Mesangial cell (primary cell): ENCODE results near the genes SGSM2 and OR1E1.

DNA sequence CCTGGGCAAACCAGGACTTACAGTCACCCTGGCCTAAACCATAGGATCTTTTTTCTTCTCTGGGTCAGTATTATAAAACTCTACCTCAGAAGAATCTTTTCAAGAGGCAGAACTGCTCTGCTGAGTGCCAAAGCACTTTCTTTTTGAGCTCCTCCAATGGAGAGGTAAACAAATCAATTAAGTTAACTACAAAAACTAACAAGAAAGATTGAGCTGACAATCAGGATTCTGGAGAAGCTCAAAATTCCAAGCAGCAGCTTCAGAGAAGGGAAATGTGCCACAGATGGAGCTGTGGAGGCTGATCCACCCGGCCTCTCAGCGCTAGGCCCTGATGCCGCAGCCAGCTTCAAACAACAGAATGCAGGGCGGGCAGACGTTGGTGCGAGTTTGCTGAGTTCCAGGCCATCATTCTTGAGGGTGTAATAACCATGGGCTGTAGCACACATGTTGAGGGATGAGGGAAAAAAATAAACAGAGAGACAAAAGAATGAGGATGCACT lies 90.4 kb downstream of the SMG6 start:
- RAMPAGE, long total RNA: no peak

GRCh38 chr17:2253787-2254481 lies 49.7 kb downstream of the SMG6 start:
- RAMPAGE, long total RNA: no peak

DNA sequence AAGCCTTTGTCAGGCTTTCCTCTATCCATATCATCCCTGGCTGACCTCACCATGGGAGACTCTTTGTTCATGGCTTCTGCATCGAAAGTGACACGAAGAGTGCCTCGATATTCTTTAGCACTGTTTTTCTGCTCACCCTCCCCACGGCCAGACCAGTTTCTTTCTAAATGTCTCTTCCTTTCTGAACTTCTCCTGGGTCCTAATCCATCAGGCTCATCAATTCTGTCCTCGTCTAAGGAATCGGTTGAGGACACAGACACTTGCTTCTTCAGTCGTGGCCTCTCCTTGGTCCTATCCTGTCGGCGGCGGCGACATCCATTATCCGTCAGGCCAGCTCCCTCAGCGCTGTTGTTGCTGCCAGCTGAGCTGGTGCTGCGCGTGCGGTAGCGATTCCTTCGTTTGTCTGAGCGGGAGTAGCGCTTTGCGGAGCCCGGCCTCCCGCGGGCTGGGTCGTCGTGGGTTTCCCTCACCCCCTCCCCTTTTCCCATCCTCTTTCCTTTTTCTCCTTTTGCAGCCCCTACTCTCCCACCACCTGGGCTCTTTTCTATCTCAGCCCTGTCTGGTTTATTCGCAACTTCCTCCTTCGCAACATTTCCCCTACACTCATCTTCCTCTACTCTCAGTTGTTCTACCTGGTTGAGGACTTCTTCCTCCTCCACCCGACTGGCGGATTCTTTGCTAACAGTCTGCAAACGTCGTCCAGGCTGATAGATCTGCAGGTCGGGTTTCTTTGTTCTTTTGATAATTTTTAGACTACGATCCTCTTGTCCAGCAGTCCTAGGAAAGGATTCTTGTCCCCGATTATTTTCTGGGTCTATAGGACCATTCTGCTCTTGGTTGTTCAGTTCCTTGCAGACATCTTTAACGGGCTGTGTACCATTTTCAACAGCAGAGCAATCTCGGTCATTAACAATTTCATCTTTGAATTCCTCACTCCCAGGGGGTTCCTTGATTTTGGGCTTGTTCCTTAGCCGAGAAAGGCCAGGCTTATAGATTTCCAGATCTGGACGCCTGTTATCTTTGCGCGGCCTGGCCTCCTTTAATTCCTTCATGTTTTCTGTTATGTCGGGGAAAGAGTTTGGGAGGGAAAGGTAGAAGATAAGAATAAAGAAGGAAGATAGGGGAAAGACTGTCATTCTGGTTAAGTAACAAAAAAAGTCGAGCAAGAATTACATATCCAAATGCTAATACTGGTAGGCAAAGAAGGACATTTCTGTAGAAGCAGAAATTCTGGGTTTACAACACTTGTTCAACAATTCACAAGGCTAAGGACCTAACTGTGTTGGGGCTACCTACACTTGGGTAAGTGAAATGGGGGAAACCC lies 3.5 kb downstream of the SMG6 start:
- RAMPAGE, long total RNA: no peak

GRCh38 chr17:2336809-2337847 lies at the start of gene SGSM2:
TSS of gene SGSM2 (plus strand) at chr17:2337501.
- RAMPAGE, long total RNA: no peak

GRCh38 chr17:2362722-2363145 lies 25.4 kb downstream of the SGSM2 start:
- RAMPAGE, long total RNA: no peak

- RAMPAGE, long total RNA: no peak
Observed at GRCh38 chr17:2386034-2386304, 14.9 kb downstream of the MNT start.

DNA sequence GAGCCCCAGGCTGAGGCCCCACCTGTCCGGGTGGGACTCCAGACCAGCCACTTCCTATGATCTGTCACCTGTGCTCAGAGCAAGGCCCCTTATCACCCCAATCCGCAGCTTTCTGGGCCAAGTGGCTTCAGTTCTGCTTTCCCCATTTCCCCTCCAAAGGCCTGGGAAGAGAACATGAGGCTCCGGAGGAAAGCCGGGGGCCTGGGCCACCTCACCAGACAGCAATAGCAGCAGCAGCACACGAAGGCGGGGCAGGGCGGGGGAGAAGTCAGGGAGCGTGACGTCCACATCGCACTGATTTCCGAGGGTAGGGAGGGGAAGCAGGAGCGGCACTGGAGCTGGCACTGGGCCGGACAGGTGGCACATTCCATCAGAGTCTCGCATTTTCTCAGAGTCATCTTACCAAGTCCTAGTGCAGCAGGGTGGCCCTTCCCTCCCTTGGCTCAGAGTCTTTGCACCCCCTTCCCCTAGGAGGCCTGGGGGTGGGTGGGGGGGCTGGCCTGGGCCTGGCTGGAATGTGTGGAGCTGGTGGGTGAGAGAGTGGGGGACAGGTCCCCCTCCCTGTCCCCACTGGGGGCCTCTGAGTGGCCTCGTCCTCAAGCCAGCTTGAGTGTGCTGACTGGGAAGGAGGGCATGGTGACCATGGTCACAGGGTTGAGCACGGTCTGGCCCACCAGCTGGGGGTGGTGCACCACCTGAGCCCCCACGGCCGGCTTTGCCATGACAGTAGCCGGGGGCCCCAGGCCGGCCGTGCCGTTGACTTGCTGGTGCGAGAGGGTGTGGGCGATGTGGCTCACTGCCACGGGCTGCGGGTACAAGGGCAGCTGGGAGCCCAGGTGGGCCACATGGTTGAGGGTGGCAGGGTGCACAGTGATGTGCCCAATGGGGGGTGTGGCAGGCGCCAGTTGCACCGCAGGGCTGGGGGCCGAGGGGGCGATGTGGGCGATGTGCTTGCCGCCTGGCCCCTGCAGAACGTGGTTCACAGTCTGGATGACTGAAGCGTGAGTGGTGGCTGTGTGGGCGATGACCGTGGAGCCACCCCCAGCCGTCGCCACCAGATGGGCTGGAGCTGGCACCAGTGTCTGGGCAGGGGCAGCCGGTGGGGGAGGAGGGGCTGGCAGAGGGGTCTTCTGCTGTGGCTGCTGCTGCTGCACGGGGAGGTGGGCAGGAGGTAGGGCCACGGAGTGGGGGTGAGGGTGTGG lies 14.2 kb downstream of the MNT start:
- RAMPAGE, long total RNA: no peak

GRCh38 chr17:2394687-2395801 lies 5.8 kb downstream of the MNT start:
- RAMPAGE, long total RNA: no peak

DNA sequence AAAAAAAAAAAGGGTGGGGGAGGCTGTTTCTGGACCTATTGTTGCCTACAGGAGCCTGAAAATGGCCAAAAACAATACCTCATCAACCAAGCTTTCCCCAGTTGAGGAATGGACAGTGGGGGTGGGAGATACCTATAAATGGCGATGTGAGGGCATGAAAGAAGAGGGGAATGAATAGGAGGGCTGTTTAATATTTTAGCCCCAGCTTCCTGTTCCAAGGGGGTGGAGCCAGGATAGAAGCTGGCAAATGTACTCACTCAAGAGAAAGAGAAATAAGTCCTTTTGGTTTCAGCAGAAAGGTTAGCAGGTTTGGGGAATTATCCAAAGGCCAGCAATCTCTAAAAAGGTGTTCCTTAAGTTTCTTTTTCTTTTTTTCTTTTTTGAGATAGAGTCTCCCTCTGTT lies 3.5 kb upstream of the MNT start:
- RAMPAGE, long total RNA: no peak

DNA sequence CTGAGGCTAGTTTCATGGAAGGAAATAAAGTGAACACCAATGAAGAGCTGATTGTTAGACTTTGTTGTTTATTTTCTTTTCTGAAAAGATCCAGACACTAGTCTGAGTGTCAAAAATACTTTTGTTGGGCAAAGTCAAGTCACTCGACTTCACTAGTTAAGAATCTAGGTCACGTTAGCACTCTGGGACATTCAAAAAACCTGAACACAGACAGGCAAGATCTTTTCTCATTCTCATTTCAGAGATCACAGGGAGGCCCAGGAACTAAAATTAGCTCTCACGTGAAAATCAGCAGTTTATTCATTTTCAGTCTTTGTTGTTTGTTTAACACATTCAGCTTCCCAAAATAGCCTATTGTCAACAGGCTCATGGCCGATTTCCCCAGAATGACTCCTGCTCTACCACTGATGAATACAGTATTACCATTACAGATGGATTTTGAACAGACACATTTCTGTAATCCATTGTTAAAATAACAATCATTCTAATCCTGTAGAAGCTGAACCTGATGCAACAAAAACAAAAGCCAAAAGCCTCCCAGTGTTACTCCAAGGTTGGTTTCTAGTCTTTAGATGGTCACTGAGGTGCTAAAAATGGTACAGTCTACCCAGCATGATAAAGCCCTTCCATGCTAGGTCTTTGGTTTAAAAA lies 20.6 kb downstream of the METTL16 start:
- RAMPAGE, long total RNA: no peak

DNA sequence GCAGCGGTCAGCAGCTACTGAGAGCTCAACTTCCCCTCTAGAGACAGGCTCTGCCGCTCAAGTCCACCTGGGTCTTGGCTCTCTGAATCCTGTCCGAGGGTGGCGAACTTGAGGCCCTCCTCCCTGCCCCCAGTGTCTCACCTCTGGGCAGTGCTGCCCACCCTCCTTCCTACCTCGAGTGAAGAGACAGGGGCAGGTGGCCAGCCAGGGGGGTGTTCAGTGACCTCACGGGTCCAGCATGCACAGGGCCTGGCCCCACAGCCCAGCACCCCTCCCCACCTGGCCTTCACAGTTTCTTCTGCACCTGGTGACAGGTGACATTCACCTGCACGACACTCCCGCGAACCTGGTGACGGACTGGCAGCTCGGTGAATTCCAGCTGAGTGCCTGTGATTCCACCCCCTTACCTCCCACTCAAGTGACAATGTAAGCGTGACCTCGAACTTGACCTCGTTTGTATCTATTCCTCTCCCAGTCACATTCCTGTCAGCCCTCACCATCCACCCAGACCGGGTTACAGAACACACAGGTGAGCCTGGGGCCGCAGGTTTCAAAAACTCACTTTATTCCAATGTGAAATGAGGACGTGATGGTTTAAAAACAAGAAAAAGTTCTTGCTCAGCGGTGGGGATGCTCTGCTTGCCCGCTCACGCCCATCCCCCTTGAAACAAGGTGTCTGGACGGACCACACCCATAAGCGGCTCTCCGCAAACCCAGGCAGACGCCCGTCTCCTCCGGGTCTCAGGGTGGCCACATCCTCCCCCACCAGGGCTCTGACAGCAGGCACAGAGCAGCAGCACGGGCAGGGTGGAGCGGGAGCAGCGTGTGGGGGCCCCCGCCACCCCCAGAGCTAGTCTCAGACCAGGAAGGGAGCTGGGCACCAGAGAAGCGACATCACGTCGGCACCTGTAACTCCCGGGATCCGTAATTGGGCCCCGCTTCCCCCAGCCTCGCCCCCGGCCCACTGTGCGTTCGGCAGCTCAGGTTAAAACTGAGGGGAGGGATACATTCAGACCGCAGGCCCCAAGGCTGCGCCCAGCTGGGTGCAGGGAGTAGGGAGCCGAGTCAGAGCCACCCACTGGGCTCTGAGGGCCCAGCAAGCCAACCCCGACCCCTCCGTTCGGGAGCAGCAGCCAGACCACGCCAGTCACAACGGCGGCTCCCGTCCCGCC lies 22.3 kb downstream of the CLUH start:
- RAMPAGE, long total RNA: no peak

- RAMPAGE, long total RNA: no peak
Observed at GRCh38 chr17:2704972-2705993, 6.3 kb downstream of the CLUH start.

DNA sequence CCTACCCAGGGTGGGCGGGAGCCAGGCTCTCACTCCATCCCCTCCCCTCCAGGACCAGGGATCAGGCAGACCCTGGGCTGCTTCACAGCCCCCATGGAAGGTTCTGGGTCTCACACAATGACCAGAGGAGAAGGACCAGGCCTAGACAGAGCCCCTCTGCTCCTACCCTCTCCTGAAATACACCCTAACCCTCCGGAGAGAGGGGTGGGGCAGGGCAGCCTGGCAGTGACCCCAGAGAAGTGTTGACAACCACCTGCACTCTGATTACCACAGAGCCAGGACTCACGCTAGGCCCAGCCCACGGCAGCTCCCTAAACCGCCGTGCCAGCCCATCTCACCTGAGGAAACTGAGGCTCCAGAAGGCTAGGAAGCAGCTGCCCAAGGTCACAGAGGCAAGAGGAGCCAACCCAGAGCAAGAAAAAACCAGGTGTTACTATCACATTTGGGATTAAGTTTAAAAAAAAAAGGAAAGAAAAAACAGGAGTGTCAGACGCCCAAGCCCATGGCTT lies 3.3 kb downstream of the CLUH start:
- RAMPAGE, long total RNA: no peak

- RAMPAGE, long total RNA: no peak
Observed at GRCh38 chr17:2798312-2798614, 2.0 kb downstream of the RAP1GAP2 start.

DNA sequence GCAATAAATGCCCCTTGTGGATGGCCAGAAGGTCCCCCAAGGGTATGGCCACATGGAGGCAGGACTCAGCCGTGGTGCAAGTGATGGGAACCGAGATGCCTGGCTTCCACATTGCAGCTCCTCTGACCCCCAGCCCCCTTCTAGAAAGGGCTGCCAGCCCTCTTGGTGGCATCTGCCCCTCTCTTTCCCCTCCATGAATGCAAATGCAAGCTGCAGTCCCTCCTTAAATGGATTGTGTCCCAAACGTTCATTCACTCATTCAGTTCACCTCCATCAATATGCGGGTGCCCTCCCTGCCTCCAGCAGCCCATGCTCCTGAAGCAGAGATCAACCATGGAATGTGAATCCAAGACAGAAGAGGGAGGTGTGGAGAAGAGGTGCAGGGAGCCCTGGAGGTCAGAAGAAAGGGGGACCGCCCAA lies 69.5 kb downstream of the RAP1GAP2 start:
- RAMPAGE, long total RNA: no peak

DNA sequence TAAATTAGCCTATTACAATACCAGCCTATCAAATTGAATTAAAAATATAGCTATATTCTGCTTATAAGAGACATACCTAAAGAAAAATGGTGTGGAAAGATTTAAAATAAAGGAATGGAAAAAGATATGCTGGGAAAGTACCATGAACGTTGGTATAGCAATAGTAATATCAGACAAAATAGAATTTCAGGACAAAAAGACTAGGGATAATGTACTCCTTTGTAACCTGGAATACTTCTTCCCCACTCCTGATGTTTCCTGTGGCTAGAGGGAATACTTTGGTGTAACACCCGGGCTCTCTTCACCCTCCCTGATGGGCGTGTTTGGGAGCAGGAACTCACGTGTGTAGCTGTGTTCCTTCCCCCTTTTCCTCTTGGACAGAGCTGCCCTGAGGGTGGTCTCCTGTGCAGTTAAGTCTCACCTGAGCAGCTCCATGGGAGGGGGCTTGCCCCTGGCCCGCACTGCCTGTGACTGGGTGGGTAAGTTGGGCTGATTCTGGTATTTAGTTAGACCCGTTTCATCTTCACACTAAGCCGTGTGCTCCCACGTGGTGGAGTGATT lies 88.0 kb downstream of the OR1D5 start:
- RAMPAGE, long total RNA: no peak

DNA sequence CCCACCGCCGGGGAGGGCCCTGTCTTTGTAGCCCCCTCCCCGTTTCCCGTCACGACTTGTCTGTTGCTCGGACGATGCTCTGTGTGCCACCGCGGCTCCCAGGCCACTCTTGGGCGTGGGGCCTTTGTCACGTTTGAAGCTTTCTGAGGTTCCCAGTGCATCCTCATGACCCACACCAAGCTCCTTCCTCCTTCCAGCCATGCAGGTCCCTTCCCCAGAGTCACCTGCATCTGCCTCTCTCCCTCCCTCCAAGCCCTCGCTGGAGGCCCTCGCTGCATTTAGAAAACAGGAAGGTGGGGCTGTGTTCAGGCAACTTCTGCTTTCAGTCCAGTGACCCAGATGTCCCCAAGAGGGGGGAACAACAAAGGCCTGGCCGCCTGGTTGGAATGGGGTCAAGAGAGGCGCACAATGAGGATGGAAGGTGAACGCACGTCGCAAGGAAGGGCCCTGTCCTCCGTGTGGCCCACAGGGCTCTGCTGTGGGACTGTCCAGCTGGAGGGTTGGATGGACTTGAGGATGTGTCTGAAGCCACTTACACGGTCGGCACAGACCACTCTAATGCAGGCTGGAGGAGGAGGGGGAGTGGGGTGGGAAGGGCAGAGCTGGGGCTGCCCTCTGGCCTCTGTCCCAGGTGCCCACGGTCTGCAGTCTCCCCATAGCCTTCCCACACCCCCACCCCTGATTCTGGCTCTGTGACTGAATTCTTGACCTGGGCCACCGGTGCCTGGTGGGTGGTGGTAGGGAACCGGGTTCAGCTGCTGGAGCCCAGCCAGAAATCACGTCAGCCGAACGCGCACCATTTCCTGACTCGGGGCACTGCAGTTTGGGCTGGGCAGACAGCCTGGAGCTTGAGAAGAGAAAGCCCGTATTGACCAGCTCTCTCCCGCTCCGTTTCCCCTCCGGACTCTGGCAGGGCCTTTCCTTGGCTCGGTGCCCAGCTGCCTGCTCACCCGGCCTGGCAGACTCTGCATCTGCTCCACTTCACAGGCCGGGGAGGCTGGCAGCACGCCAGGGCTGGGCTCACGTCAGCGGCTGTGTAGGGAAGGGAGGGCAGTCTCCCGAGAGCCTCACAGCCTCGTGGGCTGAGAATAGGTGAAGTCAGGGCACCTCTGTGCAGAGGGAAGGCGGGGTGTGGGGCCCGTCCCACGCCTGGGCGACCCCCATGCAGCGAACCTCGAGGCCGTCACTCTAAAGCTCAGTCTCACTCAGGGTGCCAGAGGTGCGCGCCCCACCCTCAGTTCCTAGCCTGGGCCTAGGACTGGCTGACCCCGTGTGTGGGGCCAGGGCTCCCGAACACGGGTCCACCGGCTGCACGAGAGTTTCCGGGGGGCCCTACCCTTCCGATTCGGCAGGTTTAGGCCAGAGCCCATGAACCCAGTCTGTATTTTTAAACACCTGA lies 59.5 kb downstream of the OR1D5 start:
- RAMPAGE, long total RNA: no peak

GRCh38 chr17:3398255-3398662 lies at the start of gene OR1E1:
TSS of gene OR1E1 (minus strand) at chr17:3398410.
- RAMPAGE, long total RNA: no peak

DNA sequence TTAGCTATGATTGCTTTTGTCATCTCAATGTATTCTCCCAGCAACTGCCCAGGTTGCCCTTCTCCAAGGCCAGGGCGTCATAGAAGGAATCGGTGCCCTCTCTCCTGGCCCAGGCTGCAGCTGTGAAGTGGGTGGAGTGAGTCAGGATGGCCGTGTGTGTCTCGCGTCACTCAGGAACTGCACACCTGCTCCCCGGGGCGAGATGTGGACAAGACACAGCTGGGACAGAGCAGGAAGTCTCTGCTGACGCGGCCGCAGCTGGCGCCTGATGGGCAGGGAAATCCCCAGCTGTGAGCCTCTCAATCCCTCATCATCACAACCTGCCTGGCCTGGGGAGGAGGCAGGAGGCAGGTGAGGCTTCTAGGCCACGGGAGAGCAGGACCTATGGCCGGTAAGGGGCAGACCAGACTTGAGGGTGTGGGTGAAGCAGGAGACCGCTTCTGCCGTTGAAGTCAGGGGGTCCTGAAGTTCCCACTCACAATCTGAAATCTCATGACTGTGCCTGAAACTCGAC lies 971 bp upstream of the TRPV3 start:
- RAMPAGE, long total RNA: no peak

DNA sequence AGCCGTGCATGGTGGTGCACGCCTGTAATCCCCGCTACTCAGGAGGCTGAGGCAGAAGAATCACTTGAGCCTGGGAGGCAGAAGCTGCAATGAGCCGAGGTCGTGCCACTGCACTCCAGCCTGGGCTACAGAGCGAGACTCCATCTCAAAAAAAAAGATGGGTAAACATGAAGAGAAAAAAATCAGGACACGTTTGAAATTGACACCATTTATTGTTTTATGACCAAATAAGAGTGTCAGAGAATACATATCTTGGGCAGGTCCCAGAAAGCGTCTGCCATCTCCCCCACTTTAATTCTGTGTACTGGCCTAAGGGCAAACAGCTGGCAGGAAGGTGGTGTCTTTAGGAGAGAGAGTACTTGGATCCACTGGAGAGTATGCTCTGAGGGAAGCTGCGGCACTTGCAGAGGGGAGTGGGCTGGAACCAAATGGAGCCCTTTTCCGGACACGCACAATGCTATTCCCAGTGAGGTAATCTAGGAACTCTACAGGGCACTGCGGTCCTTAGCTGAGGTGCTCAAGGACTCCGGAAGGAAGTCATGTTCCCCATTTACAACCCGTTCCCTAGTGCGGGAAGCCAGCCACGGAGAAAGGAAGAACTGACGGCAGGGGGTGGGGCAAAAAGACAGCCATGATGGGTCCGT lies 4.5 kb downstream of the EMC6 start:
- RAMPAGE, long total RNA: no peak